Mesangial cell (primary cell): Measurements from ENCODE around the gene ZCWPW1.

- RAMPAGE, long total RNA, result start-site peak on the minus strand at chr7:100428638-100428686, 6 reads; start-site peak on the plus strand at chr7:100428786-100428793, 26 reads
Measured at GRCh38 chr7:100428173-100429236, at the start of gene ZCWPW1. ZCWPW1 (minus strand) TSS chr7:100428703.

- RAMPAGE, long total RNA, result no peak
Measured at GRCh38 chr7:100433884-100434347, 2.4 kb downstream of the PPP1R35 start.

DNA sequence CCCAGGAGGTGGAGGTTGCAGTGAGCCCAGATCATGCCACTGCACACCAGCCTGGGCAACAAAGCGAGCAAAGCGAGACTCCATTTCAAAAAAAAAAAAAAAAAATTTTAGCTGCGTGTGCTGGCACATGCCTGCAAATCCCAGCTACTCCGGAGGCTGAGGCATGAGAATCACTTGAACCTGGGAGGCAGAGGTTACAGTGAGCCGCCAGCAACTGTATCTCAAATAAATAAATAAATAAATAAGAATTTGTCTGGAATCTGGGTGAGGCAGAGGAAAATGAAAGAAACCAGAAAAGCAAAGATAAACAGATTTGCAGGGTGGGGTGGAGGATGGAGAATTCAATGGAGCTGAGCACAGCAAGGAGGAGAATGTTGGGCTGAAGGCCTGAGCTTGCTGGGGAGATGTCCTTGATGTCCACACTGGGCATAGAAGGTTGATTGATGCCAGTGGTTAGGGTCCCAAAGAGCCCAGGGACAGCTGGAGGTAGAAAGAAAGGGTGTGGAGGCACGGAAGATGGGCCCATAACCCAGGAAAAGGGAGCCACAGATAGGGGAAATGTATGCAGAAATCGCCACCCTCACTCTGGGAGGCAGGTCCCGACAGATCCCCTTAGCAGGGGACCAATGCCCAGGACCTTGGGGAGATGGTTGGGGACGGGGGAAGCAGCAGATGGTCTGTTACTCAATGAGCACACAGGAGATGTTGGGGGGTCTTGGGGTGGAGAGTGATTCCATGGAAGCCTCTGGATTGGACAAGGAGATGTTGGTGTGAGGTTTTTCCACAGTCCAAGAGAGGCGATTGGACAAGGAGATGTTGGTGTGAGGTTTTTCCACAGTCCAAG, 6.6 kb upstream of the PPP1R35 start:
- RAMPAGE, long total RNA, result no peak

GRCh38 chr7:100467686-100468616, 3.9 kb upstream of the SPACDR start:
- RAMPAGE, long total RNA, result no peak

DNA sequence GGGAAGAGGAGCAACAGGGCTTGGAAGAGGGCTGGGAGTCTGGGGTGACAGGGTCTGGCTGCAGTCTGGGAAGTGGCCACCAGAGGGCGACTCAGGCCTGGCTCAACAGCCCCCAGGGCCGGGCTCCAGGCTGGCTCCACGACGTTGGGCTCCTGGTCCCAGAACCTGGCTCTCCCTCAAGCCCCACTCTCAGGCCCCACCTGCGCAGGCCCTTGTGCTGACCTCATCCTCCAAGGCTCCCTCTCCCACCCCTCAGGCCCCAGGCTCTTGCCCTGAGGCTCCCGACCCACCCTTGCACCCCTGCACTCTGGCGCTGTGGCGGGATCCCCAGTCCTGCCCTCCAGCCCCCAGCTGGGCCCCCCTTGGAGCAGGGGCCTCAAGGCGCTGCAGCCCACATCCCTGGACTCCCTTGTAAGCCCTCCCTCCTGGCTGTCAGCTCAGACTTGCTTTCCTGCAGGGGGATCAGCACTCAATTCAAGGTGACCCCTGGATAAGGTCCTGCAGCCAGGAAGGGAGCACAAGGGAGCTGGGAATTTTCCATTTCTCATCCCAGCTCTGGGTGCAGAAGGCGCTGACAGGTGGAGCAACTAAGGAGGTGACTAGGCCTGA, 5.4 kb upstream of the SPACDR start:
- RAMPAGE, long total RNA, result no peak

DNA sequence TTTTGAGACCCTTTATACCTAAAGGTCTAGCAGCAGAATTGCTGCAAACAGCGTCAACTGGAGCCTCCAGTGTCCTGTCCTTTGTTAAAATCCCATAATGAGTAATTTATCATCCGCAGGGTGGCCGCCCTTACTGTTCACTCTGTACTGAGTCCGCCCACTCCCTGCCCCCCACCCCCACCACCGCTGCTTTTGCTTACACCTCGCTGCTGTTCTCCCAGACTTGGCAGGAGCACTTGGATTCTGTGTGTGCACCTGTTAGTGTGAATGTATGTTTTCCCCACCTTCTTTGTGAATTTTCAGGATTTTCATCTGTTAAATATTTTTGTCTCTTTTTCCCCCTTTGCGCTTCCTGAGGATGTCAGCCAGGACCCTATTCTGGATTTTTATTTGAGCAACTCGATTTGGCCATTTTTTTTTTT, 8.0 kb downstream of the AGFG2 start:
- RAMPAGE, long total RNA, result no peak

- RAMPAGE, long total RNA, result no peak
Measured at GRCh38 chr7:100563833-100564228, 9.9 kb downstream of the SAP25 start.

GRCh38 chr7:100612679-100613819, 709 bp downstream of the MOSPD3 start:
- RAMPAGE, long total RNA, result no peak

- RAMPAGE, long total RNA, result no peak
Measured at GRCh38 chr7:100626084-100627433, 14.2 kb downstream of the MOSPD3 start.

DNA sequence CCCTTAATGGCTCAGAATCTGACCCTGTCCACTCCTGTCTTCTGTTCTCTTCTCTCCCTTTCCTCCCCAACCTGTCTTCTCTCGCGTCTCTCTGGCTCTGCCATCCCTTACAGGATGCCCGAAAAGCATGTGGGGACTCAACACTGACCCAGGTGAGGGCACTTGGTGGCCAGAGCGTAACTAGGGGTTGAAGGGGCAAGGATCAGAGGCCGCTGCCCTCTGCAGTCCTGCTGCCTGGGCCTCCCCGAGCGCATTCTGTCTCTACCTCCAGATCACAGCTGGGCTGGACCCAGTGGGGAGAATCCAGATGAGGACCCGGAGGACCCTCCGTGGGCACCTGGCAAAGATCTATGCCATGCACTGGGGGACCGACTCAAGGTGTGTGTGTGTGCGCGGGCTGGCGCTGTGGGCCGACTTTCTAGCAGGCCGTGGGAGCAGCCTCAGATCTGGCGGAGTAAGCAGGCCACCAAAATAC, 2.9 kb downstream of the GNB2 start:
- RAMPAGE, long total RNA, result no peak

DNA sequence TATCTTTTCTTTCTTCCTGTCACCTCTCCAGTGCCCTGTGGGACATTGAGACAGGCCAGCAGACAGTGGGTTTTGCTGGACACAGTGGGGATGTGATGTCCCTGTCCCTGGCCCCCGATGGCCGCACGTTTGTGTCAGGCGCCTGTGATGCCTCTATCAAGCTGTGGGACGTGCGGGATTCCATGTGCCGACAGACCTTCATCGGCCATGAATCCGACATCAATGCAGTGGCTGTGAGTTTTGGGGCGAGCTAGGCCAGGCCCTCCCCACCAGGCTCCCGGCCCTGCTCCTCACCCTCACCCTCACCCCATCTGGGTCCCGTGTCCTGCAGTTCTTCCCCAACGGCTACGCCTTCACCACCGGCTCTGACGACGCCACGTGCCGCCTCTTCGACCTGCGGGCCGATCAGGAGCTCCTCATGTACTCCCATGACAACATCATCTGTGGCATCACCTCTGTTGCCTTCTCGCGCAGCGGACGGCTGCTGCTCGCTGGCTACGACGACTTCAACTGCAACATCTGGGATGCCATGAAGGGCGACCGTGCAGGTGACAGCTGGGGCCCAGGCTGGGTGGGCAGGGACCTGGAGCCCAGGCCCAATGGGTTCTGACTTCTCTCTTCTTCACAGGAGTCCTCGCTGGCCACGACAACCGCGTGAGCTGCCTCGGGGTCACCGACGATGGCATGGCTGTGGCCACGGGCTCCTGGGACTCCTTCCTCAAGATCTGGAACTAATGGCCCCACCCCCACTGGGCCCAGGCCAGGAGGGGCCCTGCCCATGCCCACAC, 4.7 kb downstream of the GNB2 start:
- RAMPAGE, long total RNA, result no peak

- RAMPAGE, long total RNA, result no peak
Measured at GRCh38 chr7:100813762-100814288, 13.5 kb downstream of the EPHB4 start.

DNA sequence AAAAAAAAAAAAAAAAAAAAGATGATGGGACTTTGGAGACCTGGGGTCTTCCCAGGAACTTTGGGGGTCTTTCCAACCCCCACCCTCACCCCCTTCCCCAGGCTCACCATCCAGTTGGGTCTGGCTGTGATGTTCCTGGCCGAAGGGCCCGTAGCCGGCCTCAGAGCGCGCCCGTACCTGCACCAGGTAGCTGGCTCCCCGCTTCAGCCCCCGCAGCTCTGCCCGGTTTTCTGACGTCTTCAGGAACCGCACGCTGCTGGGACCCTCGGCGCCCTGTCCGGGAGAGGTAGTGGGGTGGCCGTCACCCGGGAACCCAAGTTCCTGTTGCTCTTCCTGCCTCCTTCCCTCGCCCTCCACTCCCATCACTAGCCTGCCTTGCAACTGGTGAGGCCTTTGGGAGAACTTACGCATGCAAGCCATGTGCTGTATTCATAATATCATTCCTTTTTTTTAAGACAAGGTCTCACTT, 10.2 kb downstream of the EPHB4 start:
- RAMPAGE, long total RNA, result no peak

DNA sequence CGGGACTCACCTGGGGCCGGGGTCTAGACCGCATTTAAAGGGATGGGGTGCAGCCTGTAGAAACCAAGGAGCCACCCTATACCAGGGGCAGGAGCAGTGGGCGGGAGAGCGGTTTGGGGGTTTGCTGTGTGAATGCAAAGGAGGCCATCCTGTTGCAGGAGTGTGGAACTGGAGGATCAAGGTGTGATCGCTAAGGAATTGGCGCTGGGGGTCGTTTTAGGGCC, 1.1 kb downstream of the EPHB4 start:
- RAMPAGE, long total RNA, result no peak

DNA sequence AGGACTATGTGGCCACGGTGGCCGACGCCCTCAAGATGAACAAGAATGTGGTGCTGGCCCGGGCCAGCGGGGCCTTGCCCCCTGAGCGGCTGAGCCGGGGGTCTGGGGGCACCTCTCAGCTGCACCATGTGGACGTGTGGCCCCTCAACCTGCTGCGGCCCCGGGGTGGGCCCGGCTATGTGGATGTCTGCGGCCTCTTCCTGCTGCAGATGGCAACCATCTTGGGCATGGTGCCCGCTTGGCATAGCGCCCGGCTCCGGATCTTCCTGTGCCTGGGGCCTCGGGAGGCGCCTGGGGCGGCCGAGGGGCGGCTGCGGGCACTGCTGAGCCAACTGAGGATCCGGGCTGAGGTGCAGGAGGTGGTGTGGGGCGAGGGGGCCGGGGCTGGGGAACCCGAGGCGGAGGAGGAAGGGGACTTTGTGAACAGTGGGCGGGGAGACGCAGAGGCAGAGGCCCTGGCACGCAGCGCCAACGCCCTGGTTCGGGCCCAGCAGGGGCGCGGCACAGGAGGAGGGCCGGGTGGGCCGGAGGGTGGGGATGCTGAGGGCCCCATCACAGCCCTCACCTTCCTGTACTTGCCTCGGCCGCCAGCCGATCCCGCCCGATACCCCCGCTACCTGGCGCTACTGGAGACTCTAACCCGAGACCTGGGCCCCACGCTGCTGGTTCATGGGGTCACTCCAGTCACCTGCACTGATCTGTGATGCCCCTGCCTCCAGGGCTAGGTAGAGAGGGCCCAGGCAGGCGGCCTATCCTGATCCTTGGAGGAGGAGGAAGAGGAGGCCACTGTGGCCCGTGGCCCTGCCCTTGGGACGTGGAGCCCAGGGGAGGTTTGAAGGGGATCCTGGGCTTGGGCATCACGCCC, 1.1 kb upstream of the TRIP6 start:
- RAMPAGE, long total RNA, result no peak

DNA sequence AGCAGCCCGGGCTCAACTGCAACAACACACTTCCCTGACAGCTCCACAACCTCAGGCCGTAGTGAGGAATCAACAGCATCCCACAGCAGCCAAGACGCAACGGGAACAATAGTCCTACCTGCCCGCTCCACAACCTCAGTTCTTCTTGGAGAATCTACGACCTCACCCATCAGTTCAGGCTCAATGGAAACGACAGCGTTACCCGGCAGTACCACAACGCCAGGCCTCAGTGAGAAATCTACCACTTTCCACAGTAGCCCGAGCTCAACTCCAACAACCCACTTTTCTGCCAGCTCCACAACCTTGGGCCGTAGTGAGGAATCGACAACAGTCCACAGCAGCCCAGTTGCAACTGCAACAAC, 15.9 kb upstream of the MUC17 start:
- RAMPAGE, long total RNA, result no peak

- RAMPAGE, long total RNA, result no peak
Measured at GRCh38 chr7:101092395-101093477, 7.5 kb downstream of the TRIM56 start.

DNA sequence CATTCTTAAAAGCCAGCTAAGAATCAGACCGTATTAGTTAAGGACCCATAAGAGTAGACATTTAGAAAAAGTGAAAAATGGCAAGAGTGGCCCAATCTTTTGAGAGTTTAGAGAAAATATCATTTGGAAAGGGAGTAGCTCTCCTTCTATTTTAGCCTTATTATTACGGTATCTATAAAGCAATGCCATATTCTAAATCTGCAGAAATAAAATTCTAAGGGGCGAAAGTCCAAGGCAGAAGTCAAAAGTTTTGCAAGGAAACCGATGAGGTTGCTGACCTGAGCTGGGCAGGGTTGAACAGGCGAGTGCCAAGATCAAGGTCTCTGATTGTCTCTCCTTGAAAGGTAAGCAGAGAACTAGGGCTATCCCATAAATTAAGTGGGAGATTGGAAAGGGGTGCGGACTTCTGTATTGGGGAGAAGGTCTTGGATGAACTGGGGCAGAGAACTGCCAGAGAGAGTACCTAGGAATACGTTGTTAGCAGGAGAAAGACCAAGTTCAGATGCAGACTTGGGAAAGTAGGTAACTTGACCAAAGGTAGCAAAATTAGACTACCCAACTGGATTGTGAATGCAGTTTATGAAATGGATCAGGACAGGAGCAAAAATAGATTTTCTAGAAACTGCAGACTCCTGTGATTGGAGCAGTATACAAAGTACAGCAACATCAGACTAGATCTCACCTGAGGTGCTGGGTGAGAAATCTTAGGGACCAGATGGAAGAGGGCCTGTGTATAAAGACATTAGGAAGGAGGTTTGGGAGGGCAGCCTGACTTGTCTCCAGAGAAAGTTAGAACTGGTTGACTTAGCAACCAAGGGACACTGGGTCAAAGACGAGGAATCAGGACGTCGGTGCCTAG, 11.9 kb downstream of the TRIM56 start:
- RAMPAGE, long total RNA, result no peak

GRCh38 chr7:101137433-101138083, 10.7 kb downstream of the SERPINE1 start:
- RAMPAGE, long total RNA, result no peak

GRCh38 chr7:101171950-101172720, 6.8 kb upstream of the VGF start:
- RAMPAGE, long total RNA, result no peak